Right cardiac atrium (tissue), 1 donor: ENCODE results near the genes SNX11, HOXB2 and HOXB4.

DNA sequence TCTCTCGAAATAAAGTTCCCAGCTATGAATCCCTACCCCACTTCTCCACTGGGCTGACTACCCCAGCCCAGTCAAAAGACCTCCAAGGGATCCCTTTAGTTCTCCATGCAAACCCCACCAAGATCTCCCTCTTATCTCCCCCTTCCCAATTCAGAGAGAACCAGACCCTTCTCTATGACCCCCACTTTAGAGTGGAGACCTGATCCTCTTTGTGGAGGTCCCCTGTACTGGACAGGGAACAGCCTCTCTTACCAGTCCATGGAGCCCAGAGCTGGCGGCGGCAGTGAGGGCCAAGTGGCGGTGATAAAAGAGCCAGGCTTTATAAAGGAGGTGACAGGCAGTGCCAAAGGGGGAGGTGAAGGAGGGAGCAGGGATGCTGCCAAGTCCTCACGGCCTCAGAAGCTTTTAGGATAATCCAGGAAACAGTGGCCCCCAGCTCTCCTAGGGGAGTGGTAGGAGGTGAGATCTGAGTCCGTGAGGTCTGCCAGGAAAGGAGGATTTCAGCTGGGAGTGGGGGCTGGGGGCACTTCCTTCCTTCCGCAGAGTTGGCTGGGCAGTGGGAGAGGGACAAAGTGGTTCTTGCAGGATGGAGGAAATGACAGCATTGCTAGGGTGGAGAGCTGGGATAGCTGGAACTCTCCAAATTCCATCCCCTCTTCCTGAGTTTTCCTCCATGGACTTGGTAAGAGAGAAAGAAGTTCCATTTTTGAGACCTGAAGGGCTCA, 4.6 kb upstream of the SP6 start:
- PRO-cap, result no peak

DNA sequence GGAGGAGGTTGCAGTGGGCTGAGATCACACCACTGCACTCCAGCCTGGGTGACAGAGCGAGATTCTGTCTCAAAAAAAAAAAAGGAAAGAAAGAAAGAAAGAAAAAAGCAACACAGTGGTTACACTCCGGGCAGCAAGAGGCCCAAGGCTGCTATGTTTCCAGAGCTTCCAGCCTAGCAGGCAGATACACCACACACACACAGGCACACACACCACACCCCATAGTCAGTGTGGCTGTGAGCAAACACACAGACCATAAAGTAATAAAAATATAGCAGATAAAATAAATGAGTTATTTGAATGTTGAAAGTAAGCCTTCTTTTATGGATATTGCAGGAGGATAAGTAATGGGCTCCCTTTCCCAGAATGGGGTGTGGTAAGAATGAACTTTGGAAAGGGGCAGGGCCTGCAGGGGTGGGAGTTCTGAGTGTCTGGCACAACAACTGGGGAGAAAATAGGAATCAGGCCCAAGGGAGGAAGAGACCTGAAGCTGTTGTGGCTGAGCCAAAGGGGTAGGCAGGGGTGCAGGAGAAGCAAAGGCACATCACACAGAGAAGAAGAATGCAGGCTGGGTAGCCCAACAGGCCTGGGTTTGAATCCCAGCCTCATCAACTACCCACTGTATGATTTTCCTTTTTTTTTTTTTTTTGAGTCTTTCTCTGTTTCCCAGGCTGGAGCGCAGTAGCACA, 4.8 kb upstream of the CDK5RAP3 start:
- PRO-cap, result no peak

DNA sequence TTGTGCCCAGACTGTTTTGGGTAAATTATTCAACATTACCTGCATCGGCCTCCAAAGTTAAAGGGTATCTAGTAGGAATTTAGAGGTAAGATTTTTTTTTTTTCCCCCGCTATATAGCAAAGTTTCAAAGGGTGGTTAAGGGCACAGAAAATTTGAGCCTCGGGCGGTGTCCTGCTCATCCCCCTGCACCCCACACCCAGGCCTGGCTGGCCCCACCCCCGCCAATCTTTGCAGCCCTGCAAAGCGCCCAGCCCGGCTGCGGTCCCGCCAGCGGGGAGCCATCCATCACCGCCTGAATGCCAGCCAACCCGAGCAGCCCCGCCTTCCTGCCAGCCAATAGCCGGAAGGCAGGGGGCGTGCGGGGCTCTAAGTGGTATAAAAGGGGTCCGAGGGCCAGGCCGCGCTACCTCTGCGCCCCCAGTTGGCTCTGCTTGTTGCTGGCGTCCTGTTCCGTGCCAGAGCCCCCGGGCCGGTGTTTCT, 14.4 kb downstream of the COPZ2 start:
- PRO-cap, result bidirectional peak, plus-strand start at position 376 of the sequence, minus-strand start at position 204 of the sequence

- PRO-cap, result bidirectional peak, plus-strand start at chr17:48025392, minus-strand start at chr17:48025137
These were observed 12.5 kb downstream of the COPZ2 start for GRCh38 chr17:48024894-48025663.

GRCh38 chr17:48051478-48052516, 3.6 kb downstream of the NFE2L1 start:
- PRO-cap, result no peak

DNA sequence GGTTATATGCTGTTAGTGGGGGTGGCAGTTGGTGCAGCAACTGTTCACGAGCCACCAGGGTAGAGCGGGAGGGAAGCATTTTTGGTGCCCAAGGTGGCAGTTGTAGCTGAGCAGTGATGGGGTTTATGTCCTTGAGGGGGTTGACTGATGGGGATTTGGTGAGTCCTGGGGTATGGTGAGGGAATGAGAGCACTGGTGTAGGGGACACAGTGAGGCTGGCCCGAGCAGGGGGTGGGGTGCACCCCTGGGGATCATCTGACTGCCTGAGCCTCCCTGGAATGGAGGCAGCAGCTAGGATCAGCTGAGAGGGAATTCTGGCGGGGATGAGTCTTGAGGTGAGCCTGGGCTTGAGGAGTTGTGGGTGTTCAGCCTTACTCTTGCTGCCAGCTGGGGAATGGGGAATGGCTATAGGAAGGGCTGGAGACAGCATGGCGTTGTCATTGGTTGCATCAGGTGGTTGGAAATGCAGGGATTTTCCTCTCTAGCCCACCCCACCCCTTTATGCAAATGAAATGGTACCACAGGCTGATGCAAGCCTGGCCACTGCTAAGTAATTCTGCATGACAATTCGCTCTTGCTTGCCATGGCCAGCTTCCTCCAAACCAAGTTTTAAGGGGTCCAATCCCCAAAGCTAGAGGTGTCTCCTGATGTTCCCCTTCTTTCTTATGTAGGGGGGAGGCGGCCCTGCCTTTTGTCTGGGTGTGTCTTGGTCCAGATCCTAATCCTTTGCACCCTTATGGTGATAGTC, 7.4 kb downstream of the NFE2L1 start:
- PRO-cap, result no peak

- PRO-cap, result bidirectional peak, plus-strand start at chr17:48107549, minus-strand start at chr17:48107423; bidirectional peak, plus-strand start at chr17:48107788, minus-strand start at chr17:48107691
These were observed at the start of gene SNX11 for GRCh38 chr17:48107161-48108060. Gene SNX11 (plus strand): TSS chr17:48107766.

- PRO-cap, result no peak
These were observed 46.5 kb downstream of the SNX11 start for GRCh38 chr17:48154031-48154515.

GRCh38 chr17:48544972-48545469, at the start of gene HOXB2:
Gene HOXB2 (minus strand): TSS chr17:48545109.
- PRO-cap, result unidirectional peak, plus-strand start at chr17:48545222

DNA sequence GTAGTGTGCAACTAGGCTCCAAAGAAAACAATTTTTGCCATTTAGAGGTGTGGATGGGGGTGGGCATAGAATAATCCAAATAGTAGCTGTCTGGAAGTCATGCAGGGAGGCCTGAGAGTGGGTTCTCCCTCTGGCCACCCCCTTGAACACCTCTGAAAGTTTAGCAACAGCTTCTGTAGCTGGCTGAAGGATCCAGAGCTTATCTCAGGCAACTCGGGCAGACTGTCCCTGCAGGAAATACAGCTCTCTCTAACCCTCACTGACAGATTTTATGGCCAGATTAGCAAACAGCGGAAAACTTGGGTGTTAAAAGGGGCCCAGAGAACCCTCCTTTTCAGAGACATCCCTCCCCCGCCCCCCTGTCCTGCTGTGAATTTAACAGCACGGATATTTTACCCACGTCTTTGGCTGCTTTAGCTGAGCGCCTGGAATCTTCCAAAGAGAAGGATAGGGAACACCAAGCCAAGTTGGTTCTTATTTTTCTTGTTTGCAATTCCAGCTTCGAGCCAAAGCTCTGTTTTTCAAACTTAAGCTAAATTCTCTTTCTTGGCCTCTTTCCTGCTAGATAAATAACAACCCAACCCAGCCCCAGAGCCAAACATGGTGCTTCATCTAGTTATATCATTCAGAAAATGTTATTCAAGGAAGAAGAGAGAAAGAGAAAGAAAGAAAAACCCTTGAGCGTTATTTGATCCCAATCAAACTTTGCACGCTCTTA, 2.2 kb upstream of the HOXB2 start:
- PRO-cap, result no peak

GRCh38 chr17:48558054-48558455, 13.1 kb upstream of the HOXB2 start:
- PRO-cap, result no peak

DNA sequence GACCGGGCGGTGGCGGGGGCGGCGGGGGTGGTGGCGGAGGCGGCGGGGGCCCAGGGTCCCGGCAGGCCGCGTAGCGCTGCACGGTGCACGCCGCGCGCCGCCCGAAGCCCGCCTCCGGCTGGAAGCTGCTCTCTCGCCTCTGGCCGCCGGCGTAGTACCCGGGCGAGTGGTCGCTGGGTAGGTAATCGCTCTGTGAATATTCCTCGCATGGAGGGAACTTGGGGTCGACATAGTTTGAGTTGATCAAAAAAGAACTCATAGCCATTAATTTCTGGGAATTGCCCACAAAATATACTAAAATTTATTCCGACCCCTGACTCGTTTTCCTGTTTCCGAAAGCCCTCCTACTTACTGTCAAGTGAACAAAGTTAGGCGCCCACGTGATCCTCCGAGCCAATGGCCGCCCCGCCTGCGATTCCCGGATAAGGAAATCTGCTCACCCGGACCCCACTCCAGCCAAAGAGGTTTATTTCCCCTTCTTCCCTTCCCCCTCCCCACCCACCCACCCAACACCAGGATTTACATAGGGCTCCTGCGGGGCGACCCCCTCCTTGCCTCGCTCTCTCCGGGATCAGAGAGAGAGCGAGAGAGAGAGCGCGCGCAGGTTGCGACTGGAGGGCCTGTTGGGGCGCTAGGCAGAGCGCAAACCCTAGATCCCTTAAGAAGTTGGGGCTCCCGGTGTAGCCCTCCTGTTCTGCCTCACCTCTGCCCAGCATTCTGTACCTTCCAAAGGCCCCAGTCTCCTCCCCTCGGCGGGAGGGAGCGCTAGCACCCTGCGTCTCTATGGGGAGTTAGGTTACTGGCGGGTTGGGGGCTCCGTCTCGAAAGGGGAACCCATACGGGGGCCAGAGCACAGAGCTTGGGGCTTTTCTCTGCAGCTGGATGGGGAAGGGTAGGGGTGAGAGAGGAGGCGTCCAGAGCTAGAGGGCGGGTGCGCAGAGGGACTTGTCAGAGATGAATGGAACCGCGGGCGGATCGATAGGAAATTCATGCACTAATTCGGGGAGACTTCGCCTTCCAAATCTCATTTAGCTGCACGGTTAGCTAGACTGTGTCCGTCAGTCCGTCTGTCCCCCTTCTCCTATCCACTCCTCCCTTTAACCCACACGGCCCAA, at the start of gene HOXB4:
Gene HOXB4, minus strand, starts transcription at position 296 of the 1,115 bp plus-strand sequence.
- PRO-cap, result bidirectional peak, plus-strand start at position 574 of the sequence, minus-strand start at position 340 of the sequence

GRCh38 chr17:48594238-48594597, 639 bp upstream of the HOXB5 start:
- PRO-cap, result no peak

DNA sequence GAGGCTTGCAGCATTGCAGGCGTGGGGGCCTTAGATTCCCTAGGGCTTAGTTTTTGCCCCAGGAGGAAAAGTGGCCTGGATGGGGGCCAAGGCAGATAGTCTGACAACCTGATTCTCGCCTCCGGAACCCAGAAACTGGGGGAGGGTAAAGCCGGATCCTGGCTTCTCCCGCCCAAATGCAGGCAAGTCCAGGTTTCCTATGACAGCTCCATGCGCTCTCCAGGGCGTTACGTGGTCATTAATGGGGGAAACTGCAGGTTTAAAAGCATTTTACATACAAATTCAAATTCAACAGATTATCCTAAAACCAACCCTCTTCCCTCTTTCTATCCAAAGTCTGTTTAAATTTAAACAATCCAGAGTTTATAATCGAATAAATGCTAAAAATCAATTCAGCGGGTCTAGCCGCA, 752 bp upstream of the HOXB6 start:
- PRO-cap, result no peak

DNA sequence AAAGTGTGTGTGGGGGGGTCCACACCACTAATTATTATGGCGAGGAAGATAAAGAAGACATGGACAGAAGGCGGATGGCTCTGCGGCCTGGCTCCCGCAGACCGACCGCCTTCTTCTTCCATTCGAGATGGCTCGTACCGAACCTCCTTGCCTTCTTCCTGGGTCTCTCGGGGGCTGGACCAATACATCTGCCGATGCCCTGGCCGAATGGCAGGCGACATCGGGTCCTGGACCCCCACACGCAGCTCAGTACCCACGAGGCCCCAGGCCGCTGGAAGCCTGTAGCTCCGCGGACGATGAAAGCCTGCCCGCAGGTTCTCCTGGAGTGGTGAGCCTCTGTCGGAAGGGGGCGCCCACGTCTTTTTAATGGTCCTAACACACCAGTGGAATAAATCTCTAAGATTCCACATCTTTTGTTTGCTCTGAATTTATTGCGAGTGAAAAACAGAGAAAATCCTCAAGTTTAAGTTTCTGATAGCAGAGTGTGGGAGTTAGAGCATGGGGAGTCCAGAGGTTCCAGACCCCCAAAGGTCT, 1.4 kb downstream of the PRAC2 start:
- PRO-cap, result no peak

GRCh38 chr17:48757241-48757748, 28.7 kb upstream of the HOXB13 start:
- PRO-cap, result no peak

GRCh38 chr17:48915649-48916321, 7.6 kb downstream of the UBE2Z start:
- PRO-cap, result no peak

DNA sequence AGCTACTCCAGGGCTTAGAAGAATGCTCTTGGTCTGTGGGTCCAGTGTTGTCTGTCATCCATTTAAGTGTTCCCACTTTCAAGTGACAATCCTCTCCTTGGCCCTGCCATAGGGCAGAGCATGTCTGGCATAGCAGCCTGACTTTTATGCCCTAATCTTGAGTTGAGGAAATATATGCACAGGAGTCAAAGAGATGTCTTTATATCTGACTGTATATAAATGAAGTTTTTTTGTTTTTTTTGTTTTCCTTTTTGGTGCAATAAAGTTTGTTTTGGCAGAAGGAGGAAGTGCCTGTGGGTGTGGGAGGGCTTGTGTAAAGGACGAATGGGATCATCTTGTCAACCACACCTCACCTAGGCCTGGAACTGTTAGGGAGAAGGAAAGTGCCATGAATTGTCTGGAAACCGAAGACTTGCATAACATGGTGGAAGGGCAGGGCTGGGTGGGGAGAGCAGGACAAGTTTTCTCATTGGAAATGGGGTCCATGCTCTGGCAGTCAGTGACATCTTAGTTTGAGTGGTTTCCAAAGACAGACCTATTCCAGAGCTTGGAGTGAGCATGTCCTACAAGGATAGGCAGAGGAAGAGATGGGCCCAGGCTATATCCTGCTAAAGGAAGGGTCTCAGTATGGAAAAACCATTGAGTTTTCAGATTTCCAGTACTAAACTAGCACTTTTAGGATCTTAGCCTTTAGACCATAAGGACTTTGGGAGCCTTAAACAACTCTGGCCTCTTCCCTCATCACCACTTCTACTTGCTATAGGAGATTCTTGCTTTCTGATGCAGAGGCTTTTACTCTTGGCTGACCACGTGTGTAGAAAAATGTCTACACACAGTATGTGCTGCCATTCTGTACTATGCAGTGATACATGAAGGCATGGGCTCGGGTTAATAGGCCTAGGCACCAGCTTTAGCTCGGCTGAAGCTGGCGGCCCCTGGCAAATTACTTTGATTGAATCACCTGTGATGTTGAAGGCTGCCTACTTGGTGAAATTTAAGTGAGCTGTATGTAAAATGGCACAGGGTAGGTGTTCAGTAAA, 15.5 kb downstream of the SNF8 start:
- PRO-cap, result no peak

DNA sequence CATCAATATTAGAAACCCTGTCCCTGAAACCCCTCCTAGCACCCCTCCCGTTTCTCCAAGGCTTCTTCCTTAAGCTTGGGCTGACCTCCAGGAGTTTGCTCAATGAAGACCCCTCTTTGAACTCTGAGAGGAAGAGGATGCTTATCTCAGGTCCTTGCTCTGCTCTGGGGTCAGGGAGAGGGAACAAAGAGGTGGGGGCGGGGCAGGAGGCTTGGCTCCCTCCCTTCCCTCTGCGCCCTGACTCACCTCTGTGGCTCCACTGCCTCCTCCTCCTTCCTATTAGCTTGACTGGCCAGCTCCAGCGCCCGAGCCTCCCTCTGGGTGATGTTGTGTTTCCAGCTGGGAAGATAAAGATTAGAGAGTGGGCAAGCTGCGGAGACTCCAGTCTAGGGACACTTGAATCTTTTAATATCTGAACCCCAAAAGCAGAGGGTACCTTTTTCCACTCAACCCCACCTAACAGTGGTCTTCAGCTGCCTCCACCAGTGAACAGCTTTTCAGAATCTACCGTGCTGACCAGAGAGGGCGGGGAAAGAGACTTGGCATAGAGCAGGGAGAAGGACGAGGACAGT, 6.8 kb downstream of the GIP start:
- PRO-cap, result no peak

DNA sequence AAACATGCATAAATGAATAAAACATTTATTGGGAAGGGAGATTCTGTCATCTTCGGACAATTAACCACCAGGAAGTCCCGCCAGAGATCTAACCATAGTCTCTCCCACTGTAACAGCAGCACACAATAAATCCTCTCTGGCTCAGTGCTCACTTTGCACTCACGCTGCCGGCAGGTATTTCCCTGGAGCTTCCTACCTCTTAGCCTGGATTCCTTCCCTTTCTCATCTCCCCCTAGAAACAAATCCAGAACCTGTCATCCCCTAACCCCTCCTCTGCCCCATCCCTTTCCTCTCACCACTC, 1.6 kb downstream of the GIP start:
- PRO-cap, result no peak